Mammary epithelial cell (primary cell): Measurements from ENCODE around the gene ZSCAN25.

DNA sequence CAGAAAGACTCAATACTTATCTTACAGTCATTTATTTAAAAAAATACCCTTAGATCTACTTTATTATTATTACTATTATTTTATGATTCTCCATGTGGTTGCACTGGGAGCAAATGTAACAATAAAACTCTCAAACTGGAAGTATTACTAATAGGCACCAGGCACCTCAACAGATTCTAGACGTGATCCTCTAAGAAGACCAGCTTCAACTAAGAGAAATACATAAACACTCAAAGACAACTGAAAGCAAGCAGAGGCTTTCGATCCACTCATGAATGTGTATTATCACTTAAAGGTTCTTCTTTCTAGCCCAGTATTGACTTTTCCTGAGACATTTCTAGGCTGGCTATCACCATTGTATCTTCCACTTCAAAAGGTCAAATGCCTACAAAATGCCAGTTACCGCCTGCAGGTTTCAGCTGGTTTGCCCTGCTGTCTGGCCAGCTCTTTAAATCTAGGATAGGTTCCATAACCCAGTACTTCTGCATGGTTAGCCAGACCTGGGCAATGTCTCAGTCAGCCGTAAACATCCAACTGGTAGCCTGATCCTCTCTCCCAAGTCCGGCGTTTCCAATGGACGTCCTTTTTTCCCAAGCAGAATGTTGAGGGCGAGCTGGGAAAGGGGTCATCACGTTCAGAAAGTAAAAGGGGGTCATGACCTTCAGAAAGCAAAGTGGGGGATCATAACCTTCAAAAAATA, 664 bp downstream of the PON3 start:
- CAGE, long polyA plus RNA, result no peak
- RRBS, result no CpG with 5 or more reads among the region's 9 CpGs

GRCh38 chr7:95396619-95397397, 633 bp upstream of the PON3 start:
- CAGE, long polyA plus RNA, result no peak
- RRBS, result 4% methylated on average over 1 of the region's 29 CpGs

DNA sequence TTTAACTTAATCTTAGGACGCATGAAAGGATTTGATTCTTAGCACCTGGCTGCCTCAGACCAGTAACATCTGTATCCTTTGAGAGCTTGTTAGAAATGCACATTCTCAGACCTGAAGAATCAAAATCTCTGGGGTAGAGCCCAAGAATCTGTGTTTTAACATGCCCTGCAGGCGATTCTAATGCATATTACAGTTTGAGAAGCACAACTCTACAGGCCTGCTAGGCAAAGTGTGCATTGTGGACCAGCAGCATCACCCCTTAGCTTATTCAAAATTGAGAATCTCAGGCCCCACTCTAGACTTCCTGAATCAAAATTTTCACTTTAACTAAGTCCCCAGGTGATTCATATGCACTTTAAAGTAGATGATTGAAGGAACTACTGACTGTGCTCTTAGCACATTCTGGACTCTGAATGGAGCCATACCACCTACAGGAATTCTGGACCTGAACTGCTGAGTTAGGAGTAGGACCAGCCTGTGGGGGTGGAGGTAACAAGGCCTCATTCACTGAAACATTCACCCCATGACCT, 7.5 kb downstream of the PDK4 start:
- CAGE, long polyA plus RNA, result no peak
- RRBS, result no CpG with 5 or more reads among the region's 2 CpGs

GRCh38 chr7:95979828-95980612, 207.7 kb downstream of the DYNC1I1 start:
- CAGE, long polyA plus RNA, result no peak
- RRBS, result no CpG with 5 or more reads among the region's 10 CpGs

GRCh38 chr7:96179347-96179893, 142.5 kb downstream of the SLC25A13 start:
- CAGE, long polyA plus RNA, result no peak
- RRBS, result no CpG with 5 or more reads among the region's 3 CpGs

- CAGE, long polyA plus RNA, result no peak
- RRBS, result no CpG with 5 or more reads among the region's 7 CpGs
These were observed 51.1 kb downstream of the SLC25A13 start for GRCh38 chr7:96270636-96271282.

GRCh38 chr7:96331182-96331828, 9.4 kb upstream of the SLC25A13 start:
- CAGE, long polyA plus RNA, result no peak
- RRBS, result no CpG with 5 or more reads among the region's 3 CpGs

GRCh38 chr7:96534095-96534798, 175.4 kb downstream of the SEM1 start:
- CAGE, long polyA plus RNA, result no peak
- RRBS, result no CpG with 5 or more reads among the region's 5 CpGs

- CAGE, long polyA plus RNA, result no peak
- RRBS, result no CpG with 5 or more reads among the region's 17 CpGs
These were observed 32.9 kb upstream of the BHLHA15 start for GRCh38 chr7:98178241-98178806.

- CAGE, long polyA plus RNA, result no peak
- RRBS, result no CpG with 5 or more reads among the region's 26 CpGs
These were observed 17.7 kb downstream of the BHLHA15 start for GRCh38 chr7:98228756-98229597.

- CAGE, long polyA plus RNA, result no peak
- RRBS, result no CpG with 5 or more reads among the region's 9 CpGs
These were observed 31.4 kb downstream of the BAIAP2L1 start for GRCh38 chr7:98369475-98369927.

DNA sequence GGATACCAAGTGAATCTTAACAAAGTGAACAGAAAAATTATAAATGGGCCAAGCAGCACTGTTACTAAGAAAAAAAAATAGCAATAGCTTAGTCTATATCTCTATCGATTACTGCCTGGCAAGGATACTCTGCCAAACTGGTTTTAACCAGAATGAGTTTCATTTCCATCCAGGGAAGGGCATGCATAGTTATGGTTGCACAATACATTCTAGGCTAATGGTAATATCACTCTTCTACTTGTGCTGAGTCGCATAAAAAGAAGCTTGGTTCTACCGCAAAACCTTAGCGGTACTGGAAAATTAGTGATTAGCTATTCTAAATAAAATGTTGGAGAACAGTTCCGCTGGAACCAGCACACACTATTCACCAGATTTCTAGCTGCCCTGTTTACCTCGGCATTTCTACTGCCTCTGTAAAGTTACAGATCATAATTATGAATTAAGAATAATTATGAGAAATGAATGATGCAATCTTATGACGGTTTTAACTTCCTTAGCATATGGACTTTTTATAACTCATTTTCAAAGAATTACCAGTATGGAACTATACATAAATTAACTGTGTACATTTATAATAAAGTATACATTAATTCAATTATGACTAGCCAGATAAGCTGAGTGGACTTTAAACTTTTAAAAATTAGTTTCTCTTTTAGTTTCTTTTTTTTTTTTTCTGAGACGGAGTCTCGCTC, 29.6 kb downstream of the BAIAP2L1 start:
- CAGE, long polyA plus RNA, result no peak
- RRBS, result no CpG with 5 or more reads among the region's 9 CpGs

- CAGE, long polyA plus RNA, result no peak
- RRBS, result no CpG with 5 or more reads among the region's 8 CpGs
These were observed 67.7 kb downstream of the TMEM130 start for GRCh38 chr7:98801793-98802758.

GRCh38 chr7:99022952-99023552, 120.9 kb downstream of the SMURF1 start:
- CAGE, long polyA plus RNA, result no peak
- RRBS, result no CpG with 5 or more reads among the region's 6 CpGs

- CAGE, long polyA plus RNA, result no peak
- RRBS, result no CpG with 5 or more reads among the region's 5 CpGs
These were observed 11.4 kb upstream of the KPNA7 start for GRCh38 chr7:99219246-99219697.

DNA sequence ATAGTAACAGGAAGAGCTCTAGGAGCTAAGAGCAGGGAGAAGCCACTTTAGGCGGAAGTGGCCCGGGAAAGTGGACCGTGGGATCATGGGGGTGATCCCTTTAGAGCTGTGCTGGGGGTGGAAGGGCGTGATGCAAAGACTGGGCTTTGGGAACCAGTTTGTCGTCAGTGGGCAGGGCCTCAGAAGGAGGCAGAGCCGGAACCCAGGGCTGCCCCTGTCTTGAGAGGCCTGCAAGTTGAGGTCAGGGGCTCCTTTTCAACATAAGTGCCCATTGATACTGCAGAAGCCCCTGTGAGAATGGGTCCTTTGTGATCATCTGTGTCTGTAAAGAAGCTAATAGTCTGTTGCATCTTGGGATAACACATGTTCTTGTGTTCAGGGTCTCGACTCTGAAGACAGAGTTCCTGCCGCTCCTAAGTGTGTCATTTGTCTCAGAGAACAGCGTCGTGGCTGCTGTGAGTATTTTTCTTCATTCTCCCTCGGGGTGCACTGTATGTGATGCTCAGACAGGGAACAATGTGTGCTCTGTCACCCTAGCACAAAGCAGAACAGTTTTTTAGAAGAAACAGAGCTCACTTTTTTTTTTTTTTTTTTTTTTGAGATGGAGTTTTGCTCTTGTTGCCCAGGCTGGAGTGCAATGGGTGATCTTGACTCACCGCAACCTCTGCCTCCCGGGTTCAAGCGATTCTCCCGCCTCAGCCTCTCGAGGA, 16.4 kb upstream of the ARPC1B start:
- CAGE, long polyA plus RNA, result no peak
- RRBS, result no CpG with 5 or more reads among the region's 16 CpGs

DNA sequence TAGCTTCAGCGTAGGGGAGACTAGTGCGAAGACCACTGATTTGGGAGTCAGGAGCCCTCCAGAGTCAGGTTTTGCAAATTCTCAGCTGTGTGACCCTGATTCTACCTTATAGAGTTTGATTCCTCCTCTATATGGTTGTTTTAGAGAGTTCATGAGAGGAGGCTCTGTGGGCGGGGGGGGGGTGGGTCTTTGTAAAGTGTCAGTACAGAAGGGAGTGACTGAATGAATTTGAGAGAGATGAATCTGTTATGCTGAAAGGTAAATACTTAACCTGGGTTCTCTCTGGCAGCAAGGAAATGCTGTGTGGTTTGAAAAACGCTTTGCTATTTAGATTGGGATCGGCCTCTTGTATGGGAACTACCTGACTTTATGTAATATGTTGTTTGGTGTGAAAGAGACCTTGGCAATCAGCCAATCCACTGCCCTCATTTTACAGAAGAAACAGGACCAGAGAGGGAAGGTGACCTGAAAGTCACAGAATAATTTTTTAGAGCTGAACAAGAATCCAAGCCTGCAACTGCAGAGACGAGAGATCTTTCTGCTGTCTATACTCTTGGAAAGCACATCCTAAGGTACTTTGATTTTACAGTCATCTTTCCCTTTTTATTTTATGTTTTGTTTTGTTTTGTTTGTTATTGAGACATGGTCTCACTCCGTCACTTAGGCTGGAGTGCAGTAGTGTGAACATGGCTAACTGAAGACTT, 981 bp downstream of the BUD31 start:
- CAGE, long polyA plus RNA, result no peak
- RRBS, result no CpG with 5 or more reads among the region's 7 CpGs

DNA sequence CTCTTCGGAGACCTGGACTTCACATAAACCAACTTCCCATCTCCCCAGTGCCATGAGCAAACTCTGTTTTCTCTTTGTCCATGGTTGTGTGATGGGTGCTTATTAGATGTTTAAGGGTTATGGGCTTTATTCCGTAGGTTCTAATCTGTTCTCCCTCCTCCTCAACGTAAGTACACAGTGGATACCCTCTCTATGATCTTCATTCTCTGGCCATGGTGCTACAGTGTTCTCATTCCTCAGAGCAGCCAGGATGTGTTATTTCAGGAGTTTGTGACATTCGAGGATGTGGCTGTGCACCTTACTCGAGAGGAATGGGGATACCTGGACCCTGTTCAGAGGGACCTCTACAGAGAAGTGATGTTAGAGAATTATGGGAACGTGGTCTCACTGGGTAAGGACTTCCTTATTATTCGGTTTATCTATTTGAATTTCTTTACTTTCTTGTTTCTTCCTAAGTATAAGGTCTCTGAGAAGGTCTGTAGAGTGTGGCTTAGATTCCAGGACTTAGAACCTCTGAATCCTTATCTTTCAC, 3.7 kb downstream of the ZNF655 start:
- CAGE, long polyA plus RNA, result no peak
- RRBS, result no CpG with 5 or more reads among the region's 7 CpGs

DNA sequence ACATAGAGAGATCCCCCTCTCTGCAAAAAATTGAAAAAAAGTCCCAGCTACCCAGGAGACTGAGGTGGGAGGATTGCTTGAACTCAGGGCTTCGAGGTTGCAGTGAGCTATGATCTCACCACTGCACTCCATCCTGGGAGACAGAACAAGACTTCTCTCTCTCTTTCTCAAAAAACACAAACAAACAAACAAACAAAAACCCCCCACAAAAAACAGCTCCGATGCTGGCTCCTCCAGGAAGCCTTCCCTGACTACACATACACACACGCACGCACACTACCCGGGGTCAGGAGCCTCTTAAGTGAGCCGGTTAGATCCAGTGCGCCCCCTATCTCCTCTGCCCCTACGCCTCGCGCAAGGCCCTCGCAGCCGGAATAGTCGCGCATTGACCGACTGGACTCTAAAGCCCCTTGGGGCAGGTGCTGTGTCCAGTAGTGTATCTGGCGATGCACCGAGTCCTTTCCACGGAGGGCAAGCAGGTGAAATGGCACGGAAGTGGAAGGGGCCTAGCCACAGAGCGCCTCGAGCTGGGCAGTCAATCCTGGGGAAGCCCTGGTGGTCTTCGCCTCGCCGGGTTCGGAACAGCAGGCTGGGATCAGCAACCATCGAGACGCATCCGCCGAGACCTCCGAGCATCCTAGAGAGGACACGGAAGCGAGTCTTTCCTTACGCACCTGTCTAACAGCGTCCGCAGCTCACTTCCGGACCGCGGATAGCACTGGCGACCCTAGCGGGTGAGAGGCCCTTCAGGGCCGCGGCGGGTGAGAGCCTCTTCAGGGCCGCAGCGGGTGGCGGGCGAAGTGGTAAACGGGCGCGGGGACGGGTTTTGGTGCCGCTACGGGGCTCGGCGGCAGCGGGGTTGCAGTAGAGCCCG, at the start of gene ZSCAN25:
TSS of gene ZSCAN25 (plus strand) at position 691 of the 874 bp plus-strand sequence.
- CAGE, long polyA plus RNA, result no peak
- RRBS, result 2% methylated on average over 7 of the region's 57 CpGs

DNA sequence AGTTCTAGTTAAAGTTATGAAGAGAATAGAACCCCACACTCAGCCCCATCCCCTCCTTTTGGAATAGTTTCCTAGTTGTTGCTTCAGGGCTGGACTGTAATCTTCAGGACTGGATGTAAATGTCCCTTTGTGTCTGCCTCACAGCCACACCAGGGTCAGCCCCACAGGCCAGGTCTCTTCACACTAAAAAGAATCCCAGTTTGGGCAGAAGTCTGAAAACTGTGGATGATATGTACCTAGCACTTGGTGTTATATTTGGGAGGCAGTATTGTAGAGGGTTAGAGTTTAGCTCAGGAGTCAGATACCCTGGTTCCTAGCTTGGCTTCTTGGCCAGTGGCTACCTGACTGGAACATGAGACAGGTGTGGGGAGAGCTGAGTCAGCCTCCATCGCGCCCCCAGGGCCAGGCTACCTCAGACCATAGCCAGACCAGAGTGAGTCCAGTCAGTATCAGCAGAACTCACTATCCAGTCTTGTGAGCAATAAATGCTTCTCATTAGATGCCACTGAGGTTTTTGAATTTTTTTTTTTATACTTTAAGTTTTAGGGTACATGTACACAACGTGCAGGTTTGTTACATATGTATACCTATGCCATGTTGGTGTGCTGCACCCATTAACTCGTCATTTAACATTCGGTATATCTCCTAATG, 26.1 kb downstream of the CYP3A5 start:
- CAGE, long polyA plus RNA, result no peak
- RRBS, result no CpG with 5 or more reads among the region's 5 CpGs